Vein endothelial cell (primary cell): ENCODE results near the genes GAPDHS and SYNE4.

GRCh38 chr19:35205047-35205676 lies 23.4 kb downstream of the FAM187B start:
- CAGE, long polyA plus RNA = no peak

DNA sequence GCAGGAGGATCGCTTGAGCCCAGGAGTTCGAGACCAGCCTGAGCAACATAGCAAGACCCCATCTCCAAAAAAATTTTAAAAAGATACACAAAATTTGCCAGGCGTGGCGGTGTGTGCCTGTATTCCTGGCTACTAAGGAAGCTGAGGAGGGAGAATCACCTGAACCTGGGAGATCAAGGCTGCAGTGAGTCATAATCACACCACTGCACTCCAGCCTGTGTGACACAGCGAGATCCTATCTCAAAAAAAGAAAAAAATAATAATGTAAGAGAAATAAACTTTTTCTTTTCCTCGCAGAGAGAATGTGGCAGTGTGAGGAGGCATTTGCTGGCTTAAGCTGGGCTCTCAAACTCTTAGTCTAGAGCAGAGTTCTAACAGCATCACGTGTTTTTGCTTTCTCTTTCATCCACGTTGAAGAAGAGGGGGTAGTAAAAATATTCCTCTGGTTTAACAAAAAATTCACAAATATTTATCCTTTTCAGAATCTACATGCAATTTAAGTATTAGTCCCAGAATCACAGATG lies 21.0 kb downstream of the FAM187B start:
- CAGE, long polyA plus RNA = no peak

DNA sequence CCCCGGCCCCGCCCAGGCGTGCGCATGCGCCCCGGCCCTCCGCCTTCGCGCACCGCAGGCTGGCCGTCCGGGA lies 766 bp upstream of the USF2 start:
- CAGE, long polyA plus RNA = no peak

DNA sequence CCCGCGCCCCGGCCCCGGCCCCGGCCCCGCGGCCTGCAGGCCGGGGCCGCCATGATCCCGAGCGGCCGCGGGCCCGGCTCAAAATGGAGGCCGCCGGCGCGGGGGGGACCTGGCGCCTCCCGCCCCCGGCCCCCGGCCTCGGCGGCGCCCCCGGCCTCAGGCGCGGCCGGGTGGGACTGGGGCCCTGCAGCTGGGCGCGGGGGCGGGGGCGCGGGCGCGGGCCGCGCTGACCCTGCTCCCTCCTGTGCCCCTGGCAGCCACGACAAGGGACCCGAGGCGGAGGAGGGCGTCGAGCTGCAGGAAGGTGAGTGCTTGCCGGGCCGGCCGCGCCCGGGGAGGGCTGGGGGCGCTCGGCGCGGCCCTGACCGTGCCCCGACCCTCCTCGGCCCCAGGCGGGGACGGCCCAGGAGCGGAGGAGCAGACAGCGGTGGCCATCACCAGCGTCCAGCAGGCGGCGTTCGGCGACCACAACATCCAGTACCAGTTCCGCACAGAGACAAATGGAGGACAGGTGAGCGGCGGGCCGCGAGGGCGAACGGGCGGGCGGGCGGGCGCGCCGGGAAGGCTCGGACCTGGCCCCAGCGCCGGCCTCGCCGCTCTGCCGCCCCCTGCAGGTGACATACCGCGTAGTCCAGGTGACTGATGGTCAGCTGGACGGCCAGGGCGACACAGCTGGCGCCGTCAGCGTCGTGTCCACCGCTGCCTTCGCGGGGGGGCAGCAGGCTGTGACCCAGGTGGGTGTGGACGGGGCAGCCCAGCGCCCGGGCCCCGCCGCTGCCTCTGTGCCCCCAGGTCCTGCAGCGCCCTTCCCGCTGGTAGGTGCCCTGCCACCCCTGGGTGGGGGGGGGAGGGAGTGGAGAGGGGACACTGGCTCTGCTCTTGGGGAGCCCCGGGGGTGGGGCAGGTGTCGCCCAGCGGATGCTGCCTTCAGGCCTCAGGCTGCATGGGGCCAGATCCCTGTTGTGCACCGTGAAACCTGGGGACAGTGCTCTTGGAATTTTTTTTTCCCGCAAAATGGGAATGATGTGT lies 741 bp downstream of the USF2 start:
- CAGE, long polyA plus RNA = no peak

GRCh38 chr19:35436284-35436677 lies 11.8 kb upstream of the FFAR2 start:
- CAGE, long polyA plus RNA = no peak

DNA sequence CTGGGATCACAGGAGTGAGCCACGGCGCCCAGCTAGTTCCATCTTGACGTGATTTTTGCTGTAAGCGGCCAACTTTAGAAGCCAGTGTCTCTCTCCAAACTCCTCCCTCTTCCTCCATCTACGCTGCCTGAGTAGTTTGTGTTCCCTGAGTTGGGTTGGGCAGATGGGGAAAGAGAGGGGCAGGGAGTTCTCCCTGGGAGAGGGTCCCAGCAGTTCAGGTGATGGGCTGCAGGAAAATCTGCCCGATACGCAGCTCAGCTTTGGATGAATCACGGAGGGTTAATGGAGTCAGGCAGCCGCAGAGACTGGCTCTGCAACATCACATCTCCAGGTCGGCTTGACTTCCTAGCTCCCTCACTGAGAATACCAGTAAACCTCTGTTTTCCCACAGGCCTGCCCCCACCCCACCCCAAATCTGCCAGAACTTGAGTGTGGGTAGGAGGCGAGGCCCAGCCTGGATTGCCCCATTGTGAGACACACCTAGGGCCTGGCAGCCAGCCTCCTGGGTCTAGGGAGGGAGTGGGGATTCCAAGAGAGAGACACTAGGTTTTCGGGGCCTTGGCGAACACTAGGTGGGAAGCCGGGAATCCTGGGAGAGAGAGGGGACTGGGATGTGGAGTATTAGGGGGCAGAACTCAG lies 3.6 kb upstream of the KRTDAP start:
- CAGE, long polyA plus RNA = no peak

DNA sequence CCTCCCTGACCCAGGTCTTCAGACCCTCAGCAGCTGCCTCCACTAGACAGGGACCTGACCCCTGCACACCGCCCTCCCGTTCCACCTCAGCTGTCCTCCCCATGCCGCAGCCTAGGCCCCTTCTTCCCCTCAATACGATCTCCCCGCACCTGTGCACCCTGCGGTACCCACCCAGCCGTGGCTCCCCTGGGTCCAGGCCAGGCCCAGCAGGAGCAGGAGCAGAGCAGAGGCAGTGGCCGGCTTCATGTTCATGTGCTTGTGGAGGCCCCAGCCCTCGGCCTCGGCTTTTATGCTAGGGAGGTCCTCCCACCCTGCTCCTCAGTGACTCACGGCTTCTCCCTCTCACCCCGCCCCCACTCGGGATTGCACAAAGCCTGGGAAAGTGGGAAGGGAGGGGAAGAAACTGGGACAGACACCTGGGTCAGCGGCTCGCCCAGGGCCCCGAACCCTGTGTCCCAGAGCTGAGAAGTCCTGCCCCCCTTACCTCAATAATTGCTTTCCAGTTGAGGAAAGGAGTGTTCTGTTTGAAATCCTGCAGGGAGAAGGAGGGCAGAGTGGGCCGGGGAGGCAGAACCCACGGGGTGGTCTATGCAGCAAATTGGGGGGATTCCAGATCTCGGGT lies 11.5 kb upstream of the KRTDAP start:
- CAGE, long polyA plus RNA = no peak

DNA sequence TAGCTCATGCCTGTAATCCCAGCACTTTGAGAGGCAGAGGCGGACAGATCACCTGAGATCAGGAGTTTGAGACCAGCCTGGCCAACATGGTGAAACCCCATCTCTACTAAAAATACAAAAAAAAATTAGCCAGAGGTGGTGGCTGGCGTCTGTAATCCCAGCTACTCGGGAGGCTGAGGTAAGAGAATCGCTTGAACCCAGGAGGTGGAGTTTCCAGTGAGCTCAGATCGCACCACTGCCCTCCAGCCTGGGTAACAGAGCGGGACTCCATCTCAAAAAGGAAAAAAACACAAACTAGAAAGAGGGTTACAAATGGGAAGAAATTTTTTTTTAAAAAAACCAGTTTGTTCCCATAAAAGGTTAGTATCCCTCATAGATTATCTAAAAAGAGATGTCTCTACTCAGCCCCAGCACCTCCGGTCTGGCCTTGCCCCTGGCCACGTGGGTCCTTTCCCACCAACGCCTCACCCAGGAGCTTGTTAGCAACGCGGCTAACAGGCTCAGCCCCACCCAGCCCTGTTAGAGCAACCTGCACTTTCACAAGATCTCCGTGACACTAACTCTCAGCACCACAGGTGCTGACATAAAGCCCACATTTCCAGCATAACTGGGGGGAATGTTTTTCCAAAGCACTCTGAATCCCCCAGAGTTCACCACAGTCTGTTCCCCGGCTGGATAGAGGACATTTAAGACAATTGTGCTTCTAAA lies 4.3 kb downstream of the DMKN start:
- CAGE, long polyA plus RNA = no peak

GRCh38 chr19:35509655-35510865 lies 3.4 kb downstream of the DMKN start:
- CAGE, long polyA plus RNA = no peak

GRCh38 chr19:35533264-35533963 lies at the start of gene GAPDHS:
Gene GAPDHS, plus strand, starts transcription at chr19:35533456.
- CAGE, long polyA plus RNA = no peak

DNA sequence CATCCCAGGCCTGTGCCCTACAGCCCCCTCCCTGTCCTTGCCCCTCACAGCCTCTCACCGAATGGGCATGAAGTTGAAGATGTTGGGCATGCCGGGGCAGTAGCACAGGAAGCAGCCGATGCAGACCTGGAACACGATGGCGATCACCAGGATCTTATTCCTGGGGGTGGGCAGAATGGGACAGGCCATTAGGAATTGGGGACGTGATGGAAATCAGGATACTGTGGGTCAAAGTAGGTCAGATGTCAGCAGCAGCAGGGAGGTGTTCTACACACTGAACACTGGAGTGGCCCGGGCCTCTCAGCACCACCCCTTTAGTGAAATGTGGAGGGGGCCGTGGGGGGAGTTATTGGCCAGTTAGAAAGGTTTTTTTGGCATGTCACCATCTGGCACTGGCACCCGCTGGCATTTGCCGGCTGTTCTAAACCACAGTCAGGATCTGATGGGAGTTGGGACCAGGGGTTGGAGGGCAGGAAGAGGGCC lies 5.6 kb downstream of the TMEM147 start:
- CAGE, long polyA plus RNA = no peak

GRCh38 chr19:35608277-35608593 lies 4.3 kb upstream of the HAUS5 start:
- CAGE, long polyA plus RNA = no peak

- CAGE, long polyA plus RNA = no peak
These were observed 11.0 kb downstream of the KMT2B start for GRCh38 chr19:35728516-35729392.

GRCh38 chr19:35788074-35788625 lies 12.8 kb downstream of the ARHGAP33 start:
- CAGE, long polyA plus RNA = no peak

- CAGE, long polyA plus RNA = no peak
These were observed 15.3 kb upstream of the HCST start for GRCh38 chr19:35886988-35887545.

DNA sequence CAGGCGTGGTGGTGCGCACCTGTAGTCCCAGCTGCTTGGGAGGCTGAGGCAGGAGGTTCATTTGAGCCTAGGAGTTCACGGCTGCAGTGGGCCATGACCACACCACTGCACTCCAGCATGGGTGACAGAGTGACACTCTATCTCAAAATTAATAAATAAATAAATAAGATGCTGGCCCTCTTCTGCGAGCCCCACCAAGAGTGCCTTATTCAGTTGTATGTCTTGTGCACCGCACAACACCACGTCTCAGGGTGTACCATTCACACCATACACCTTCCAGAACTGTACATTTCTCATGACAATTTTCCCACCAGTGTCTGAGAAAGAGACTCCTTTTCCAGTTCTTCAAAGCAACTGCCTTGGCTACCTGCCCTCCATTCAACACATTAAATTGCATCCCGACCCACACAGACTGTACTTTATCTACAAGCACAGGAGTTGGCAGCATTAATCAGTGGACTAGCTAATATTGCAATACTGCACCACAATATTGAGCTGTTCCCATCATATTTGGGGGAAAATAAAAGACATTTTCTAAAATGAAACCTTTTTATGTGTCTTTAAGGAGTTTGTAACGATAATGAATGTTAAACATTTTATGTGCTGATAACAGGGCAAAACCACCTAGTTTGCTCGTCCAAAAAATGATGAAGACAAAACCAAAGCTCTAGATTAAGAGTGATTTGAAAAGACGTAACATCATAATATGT lies 11.5 kb upstream of the HCST start:
- CAGE, long polyA plus RNA = no peak

- CAGE, long polyA plus RNA = no peak
These were observed at the start of gene SYNE4 for GRCh38 chr19:36008206-36009067. Gene SYNE4, minus strand, starts transcription at chr19:36008813.

GRCh38 chr19:36009068-36009577 lies 510 bp upstream of the SYNE4 start:
- CAGE, long polyA plus RNA = no peak

- CAGE, long polyA plus RNA = no peak
These were observed 9.2 kb upstream of the OVOL3 start for GRCh38 chr19:36101507-36102360.

GRCh38 chr19:36113913-36114677 lies 580 bp downstream of the POLR2I start:
- CAGE, long polyA plus RNA = no peak